Diencephalon (tissue), 2 donors: Measurements from ENCODE around the genes OTOR, DSTN and SMIM26.

- RAMPAGE, long total RNA: no peak
Observed at GRCh38 chr20:12045275-12045726, 127.6 kb downstream of the BTBD3 start.

- RAMPAGE, long total RNA: no peak
Observed at GRCh38 chr20:13240796-13241691, 20.0 kb downstream of the ISM1 start.

- RAMPAGE, long total RNA: no peak
Observed at GRCh38 chr20:13460781-13461640, 177.7 kb downstream of the TASP1 start.

DNA sequence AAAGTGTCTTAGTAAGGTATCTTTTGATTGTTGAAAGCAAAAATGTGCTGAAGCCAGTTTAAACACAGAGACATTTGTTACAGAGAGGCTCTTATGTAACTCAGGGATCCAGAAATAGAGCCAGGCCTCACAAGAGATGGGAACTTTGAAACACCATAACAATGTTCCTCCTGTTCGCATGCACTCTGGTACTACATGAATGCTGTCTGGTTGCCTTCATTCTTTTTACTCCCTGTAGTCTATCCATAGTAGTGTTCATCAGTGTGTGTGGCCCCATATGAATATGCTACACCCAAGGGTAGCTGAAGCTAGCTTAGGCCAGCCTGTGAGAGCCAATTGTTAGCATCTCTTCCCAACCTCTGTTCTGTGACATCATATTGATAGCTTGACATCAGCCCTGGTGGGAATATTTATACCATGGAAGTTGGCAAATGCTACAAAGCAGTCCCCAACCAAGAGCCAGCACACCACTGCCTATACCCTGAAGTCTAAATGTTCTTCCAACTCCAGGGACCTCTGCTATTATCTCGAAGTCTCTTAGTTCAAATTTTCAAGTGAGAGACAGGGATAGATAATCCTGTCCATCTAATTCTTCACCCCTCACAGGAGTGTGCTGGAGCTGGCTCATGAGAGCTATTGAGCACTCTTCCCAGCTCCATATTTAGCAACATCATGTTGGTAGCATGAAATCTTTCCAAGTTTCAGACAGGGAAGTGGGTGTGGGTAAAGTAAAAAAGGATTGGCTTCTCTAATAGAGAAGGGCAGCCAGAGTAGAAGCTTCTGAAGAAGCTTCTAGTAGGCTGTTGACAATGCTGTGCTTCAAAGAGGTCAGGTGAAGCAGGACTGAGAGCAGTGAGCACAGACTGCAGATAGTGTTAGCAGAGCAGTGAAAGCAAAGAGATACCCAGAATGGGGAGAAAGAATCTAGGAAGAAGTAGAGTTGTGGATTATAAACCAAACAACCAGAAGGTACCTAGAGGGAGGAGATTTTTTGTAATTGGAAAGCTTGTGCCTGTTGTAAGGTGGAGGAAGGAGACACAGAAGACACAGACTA is 7.1 kb downstream of the NDUFAF5 start:
- RAMPAGE, long total RNA: no peak

GRCh38 chr20:13851141-13851507 is 66.3 kb downstream of the NDUFAF5 start:
- RAMPAGE, long total RNA: no peak

DNA sequence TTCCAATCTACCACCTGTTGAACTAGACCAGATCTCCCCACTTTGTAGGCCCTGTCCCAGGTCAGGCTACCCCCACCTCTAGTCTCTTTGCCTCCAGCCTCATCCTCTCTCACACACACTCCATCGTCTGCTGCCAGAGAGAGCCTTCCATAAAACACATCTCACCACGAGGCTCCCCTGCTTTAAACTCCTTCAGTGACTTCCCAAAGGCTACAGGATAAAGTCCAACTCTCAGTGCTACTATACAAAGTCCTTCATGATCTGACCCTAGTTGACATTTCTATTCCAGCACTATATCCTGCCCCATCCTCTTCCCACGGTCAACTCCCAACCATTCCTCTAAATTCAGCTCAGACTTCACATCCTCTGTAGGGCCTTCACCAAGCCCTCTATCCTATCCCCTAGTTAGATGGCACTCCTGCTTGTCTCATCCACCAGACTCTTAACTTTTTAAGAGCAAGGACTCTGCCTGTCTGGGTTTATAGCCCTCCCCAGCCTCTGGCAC is 36.2 kb downstream of the KIF16B start:
- RAMPAGE, long total RNA: no peak

DNA sequence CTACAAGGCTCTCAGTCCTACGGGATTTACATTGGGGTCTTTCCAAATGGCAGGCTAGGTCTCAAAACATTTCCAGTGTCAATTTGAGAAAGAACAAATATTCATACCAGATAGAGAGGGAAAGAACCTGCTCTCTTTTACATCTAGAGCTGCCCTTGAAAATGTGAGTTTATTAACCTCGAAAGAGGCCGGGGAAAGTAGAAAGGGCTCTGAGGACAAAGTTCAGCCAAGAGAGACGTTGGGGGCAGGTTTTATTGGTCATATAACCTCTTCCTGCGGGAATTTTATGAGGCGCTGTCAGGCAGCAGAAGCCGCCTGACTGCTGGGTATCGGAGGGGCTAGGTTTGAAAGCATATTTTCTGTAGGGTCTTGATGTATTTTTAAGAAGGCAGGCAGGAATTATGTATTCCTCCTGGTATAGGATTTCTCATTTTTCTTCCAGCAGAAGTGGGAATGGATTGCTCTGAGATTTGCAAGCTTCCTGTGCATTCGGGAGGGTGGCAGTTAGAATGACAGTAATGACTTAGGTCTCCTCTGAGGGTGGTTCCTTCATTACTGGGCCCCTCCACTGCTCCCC is 34.4 kb upstream of the KIF16B start:
- RAMPAGE, long total RNA: no peak

DNA sequence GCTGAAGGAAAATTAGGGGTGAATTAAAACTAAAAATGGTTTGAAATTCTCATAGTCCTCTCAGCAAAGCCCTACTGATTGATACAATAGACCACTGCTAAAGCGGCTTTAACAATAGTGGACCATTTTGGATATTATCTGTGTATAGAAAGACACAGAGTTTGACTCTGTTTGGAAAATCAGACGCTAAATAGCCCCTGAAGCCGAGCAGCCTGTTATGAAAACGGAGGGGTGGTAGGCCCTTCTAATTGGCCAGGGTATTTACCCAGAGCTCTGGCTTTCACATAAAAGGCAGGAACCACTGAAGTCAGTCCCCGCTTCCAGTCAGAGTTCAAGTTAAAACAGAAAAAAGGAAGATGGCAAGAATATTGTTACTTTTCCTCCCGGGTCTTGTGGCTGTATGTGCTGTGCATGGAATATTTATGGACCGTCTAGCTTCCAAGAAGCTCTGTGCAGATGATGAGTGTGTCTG is at the start of gene OTOR:
Gene OTOR, plus strand, starts transcription at position 313 of the 472 bp plus-strand sequence.
- RAMPAGE, long total RNA: no peak

DNA sequence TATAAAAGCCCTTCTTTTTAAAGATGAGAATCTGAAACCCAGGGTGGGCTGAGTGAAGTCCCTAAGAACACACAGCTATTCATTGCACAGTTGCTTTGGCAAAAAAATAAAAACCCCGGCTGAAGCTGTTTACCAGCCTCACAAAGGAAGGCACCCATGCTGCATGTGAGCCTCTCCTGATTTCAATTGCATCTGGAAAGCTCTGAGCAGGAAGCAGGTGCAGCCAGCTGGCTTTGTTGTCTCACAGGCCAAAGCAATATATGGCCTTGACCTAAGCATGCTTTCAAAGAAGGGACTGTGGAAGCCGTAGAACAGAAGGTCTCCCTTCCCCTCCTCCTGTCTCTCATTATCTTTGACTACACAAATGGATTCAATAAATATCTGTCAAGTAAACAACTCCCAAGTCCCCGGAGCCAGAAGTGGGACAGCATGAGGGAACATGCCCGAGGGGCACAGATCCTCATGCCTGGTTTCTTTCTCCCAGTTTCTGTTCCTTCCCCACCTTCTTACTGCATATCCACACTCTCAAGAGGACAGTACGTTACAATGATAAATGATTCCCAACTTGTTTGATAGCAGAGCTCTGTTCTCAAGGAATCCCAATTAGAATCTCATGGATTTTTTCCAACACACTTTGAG is 57.2 kb upstream of the PCSK2 start:
- RAMPAGE, long total RNA: no peak

GRCh38 chr20:17393852-17394060 is 137.4 kb downstream of the BFSP1 start:
- RAMPAGE, long total RNA: no peak

GRCh38 chr20:17569642-17570325 is at the start of gene DSTN:
TSS of gene DSTN (plus strand) at chr20:17570075.
- RAMPAGE, long total RNA: start-site peak on the plus strand at chr20:17570048-17570191, 10,887 and 11,004 reads in 2 replicates

GRCh38 chr20:17571888-17572651 is 2.2 kb downstream of the DSTN start:
- RAMPAGE, long total RNA: no peak

DNA sequence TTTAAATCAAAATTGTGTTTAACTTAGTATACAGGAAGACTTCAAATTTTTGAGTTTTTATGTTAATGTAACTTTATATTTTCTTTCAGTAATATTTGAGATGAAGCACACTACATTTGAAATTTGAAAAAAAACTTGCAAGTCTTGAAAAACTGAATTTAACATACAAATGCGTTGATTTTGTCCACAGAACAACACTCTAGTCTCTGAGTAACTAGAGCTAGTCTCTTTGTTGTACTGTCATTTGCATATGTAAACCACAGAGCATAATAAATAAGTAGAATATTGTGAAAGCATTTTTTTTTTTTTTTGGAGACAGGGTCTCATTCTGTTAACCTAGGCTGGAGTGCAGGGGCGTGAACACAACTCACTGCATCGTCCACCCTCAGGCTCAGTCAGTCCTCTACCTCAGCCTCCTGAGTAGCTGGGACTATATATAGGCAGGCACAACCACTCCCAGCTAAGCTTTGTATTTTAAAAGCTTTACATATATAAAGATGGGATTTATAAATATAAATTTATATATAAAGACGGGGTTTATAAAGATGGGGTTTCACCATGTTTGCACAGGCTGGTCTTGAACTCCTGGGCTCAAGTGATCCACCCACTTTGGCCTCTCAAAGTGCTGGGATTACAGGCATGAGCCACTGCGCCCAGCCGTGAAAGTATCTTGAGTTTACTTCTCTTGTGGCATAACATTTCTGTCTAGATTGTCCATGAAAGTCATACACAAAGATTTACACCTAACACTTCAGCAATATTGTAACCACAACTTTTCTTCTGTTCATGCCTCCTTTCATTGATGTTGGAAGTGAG is 5.5 kb downstream of the DSTN start:
- RAMPAGE, long total RNA: no peak

DNA sequence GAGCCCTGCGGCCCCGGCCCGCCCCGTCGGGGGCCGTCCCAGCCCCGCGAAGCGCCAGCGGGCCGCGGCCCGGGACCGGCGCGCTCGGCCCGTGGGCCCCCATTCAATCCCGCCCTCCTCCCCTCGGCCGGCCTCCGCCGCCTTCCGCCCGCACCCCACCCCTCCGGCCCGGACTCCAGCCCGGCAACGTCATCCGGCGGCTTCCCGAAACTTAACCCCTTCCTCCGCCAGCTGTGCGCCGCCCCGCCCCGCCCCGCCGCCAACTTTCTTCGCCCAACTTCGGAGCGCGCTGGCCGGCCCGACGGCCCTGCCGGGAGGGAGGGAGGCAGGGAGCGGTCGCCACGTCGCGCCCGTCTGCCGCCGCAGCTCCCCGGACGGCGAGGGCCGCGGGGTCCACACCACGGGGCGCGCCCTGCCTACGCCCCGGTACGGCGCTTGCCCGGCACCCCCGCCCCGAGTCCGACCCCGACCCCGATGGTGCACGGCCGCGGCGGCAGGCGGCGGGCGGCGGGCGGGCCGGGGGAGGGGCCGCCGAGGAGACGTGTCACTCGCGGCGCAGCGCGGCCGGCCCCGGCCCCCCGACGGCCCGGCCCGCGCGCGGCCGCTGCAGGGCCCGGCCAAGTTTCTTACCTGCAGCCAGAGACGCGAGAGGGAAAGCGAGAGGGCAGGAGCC is 508 bp downstream of the RRBP1 start:
- RAMPAGE, long total RNA: no peak

DNA sequence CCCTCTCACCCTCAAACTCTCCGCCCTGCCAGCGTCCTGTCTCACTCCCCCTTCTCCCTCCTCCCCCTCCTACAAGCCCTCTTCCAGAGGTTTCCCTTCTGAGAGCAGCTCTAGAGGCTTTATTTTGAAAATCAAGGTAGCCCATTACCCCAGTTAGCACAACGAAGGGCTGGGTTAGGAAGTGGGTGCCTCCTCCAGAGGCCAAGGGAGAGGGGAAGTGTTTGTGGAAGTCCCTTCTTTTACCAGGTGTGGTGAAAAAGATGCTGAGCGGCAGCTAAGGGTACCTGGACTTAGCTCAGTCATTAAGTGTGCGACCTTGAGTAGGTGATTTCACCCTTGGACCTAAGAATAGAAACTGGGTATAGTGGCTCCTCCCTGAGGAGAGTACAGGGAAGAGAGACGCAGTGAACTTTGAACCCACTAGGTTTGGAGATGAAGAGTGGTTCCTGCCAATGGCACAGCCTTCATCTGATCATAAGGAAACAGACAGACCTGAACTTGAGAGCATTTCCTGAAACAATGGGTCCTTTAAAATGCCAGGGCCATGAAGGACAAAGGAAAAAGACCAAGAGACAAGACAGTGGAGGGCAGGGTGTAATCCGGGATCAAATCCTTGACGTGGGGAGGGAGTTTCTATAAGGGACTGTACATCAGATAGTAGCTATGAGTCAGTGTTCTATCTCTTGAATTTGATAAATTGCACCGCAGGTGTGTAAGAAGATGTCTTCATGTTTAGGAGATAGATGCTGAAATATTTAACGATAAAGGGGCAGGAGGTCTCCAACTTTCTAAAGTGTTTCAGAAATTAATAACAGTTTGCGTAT is 124.0 kb downstream of the BANF2 start:
- RAMPAGE, long total RNA: no peak

GRCh38 chr20:17938726-17939385 is 29.7 kb downstream of the SNX5 start:
- RAMPAGE, long total RNA: no peak

- RAMPAGE, long total RNA: no peak
Observed at GRCh38 chr20:18055292-18055551, 2.5 kb downstream of the OVOL2 start.

DNA sequence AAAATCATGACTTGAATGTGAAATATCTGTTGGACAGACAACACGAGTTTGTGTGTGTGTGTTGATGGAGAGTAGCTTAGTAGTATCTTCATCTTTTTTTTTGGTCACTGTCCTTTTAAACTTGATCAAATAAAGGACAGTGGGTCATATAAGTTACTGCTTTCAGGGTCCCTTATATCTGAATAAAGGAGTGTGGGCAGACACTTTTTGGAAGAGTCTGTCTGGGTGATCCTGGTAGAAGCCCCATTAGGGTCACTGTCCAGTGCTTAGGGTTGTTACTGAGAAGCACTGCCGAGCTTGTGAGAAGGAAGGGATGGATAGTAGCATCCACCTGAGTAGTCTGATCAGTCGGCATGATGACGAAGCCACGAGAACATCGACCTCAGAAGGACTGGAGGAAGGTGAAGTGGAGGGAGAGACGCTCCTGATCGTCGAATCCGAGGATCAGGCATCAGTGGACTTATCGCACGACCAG is 4.7 kb downstream of the KAT14 start:
- RAMPAGE, long total RNA: no peak

- RAMPAGE, long total RNA: no peak
Observed at GRCh38 chr20:18543888-18544324, 23.3 kb upstream of the SMIM26 start.

DNA sequence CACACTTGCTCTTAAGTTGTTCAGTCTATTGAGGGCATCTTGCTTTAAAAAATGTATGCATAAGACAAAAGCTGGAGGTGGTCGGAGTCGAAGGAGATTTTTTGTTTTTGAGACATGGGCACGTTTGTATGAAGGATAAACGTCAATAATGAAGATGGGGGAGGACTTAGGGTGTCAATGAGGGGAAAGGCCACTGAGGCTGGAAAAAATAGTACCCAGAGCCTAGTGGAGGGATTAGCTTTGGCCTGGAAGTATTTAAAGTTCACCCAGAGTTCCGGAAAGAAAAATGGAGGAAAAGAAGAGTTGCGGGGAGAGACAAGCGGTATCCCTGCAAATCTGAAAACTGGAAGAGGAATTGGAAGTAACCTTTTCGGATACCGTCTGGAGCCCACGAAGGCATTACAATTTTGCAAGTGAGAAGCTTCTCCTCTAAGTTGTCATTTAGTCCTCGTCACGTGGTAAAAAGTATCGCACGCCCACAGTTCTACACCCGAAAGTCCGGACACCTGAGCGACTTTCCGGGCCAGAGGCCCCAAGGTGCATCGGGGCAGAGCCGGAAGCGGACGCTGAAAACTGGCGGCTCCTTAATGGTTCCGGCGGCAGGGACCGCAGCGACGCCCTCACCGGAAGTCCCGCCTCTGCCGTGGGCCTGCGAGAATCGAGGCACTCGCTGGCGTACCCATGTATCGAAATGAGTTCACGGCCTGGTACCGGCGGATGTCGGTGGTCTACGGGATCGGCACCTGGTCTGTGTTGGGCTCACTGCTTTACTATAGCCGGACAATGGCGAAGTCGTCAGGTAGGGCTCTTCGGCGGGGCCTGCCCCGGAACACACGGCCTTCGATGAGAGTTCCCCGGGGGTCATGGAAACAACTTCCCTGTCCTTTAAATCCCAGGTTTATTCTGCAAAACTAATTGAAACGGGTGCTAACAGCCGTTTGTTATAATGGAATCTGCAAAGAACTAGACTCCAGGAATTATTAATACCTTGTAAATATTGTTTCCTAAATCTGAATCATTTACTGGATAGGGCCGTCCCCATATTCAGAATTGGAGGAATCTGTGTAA is at the start of gene SMIM26:
Gene SMIM26, plus strand, starts transcription at position 635 of the 1,068 bp plus-strand sequence.
- RAMPAGE, long total RNA: start-site peak on the plus strand centred at position 655 of the sequence, 79 bp wide, 3,742 and 3,525 reads in 2 replicates